Cardiac ventricle fibroblast (primary cell): ENCODE measurements around a stretch of chr17.

- RAMPAGE, long total RNA = no peak
Observed at GRCh38 chr17:31256944-31257446, 40.0 kb downstream of the OMG start.

GRCh38 chr17:31273362-31273989 lies 23.6 kb downstream of the OMG start:
- RAMPAGE, long total RNA = no peak

- RAMPAGE, long total RNA = no peak
Observed at GRCh38 chr17:31279271-31279653, 17.8 kb downstream of the OMG start.

DNA sequence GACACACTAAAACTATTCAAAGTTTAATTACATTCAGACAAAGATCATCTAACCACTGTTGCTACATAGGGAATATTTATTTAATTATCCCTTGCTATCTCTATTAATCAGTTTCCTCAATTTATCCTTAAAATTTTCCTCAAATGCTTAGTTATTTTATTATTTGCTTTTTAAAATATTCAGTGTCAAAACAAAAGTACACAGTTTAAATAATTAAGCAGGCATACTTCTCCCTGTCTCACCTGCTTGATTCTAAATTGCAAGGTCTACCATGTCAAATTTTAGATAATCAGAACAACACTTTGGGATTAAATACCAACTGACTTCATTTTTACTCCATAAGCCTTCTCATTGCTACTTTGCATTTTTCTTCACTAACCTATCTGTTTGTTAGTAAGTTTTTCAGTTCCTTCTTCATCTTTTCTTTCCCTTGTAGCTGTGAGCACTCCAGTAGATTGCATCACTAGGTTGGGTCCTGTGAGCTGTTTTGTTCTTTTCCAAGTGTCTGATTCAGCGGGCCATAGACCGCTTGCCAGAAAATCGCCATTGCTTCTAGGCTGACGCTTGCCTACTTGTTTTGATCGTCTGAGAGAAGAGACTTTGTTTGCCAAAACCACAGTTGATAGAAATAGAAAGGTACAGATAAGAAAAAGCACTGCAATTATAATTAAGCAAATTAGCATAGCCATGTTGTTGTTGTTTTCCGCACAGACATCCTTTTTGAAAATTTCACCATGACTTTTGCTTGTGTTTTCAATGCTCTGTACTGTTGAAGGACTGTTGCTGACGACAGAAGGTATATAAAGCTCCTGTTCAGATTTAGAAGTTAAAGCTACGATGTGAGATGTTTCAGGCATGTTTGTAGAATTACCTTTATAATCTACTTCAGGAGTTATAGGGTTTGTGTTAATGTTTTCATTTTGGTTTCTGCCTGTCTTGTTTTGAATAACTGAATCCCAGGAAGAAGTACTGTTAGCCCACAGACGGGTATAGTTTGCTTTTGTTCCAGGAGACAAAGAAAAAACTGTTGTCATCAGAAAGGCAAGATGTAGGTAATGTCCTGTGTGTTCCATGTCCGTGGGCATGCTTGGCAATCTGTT lies 3.1 kb downstream of the EVI2A start:
- RAMPAGE, long total RNA = no peak

GRCh38 chr17:31494320-31494636 lies 102.8 kb downstream of the RAB11FIP4 start:
- RAMPAGE, long total RNA = no peak

DNA sequence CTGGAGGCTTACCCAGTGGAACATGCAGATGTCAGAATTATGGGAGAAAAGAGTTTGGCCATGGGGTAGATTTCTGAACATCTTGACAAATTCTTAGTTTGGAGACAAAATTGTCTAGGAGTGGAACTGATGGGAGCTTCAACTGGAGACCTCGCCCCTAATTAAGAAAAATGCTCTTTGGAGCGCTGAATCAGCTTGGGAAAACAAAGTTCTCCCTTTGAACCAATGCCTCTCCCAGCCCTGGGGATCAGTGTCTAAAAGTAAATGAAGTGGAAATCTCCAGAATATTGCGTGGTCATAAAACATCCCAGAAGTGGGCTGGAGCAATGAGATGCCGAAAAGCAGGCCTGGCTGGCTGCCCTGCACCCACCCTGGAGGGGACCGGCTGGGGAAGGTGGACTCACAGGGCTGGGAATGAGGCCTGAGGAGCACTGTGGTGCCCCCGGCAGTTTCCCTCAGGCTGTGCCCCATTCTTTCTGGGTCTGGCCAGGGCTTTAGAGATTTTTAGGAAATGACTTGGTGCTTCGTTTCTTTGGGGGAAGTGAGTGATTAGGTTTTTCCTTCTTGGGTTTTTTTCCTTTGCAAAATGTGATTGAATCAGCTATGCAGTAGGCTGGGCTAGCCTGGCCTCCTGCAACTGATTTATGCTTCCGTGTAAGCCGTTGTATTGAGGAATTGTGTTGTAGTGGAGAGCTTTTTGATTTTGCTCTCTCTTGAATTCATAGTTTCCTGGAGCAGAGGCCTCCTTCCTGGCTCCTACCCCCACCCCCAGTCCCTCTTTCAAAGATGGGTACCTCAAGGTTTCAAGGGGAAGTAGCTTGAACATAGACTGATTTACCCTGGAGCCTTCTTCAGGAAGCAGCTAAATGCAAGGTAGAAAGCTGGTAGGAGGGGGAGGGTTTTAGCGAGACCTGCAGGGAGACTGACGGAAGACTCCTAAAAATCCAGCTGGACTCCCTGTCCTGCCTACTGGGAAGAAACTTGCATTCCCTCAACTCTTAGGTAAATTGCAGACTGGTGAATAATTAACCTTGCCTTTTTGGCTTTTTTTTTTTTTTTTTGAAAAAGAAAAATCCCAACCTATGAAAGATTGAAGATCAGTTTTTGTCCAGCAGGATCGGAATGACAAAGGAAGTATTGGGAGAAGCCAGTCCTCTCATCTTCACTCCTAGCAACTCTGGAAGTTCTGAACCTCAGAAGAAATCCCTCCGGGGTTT lies 170.2 kb downstream of the RAB11FIP4 start:
- RAMPAGE, long total RNA = no peak

DNA sequence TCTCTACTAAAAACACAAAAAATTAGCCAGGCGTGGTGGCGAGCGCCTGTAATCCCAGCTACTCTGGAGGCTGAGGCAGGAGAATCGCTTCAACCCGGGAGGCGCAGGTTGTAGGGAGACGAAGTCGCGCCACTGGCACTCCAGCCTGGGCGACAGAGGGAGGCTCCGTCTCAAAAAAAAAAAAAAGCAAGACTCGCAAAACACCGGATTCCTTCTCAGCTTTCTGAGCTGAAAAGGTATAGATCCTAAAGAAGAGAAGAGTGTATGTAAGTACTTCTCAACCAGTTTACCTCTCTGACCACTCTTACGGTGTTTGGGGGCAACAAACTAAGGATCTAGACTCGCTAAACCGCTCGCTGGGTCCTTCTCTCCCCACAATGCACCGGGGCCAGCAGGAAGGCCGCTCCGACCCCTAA lies 398 bp upstream of the SUZ12 start:
- RAMPAGE, long total RNA = no peak

- RAMPAGE, long total RNA = no peak
Observed at GRCh38 chr17:31999947-32000384, 7.2 kb upstream of the LRRC37B start.

- RAMPAGE, long total RNA = no peak
Observed at GRCh38 chr17:32022055-32022575, 14.9 kb downstream of the LRRC37B start.

DNA sequence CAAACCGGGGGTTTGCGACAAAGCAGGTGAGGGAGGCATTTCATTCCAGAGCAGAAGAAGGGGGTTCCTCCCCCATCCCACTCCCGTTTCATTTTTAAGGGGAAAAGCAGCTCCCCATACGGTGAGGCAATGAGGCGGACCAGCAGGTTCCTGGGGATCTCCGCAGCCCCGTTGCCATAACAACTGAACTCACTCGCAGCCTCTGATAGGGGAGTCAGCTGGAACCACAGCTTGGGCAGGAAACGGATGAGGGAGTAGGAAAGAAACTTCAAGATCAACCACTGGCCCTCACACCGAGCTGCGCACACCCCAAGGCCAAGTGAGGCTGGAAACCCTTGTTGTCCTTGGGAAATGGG lies 62.6 kb upstream of the RHOT1 start:
- RAMPAGE, long total RNA = no peak

GRCh38 chr17:32124808-32125402 lies 17.4 kb upstream of the RHOT1 start:
- RAMPAGE, long total RNA = no peak

DNA sequence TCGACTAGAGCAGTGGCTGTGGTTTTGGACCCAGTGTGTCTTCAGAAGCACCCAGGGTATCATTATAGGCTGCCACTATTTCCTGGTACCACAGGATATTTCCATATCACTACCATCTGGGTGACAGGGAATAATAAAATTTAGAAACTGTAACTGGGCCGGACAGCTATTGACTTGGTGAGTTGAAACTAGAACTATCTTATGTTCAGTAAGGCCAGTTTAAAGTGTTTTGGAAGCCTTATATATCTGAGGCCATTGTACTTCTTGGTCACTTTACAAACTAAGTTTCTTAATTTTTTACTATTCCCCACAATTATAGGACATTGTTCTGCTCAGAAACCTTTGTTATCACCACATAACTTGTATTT lies 33.9 kb downstream of the ZNF207 start:
- RAMPAGE, long total RNA = no peak

DNA sequence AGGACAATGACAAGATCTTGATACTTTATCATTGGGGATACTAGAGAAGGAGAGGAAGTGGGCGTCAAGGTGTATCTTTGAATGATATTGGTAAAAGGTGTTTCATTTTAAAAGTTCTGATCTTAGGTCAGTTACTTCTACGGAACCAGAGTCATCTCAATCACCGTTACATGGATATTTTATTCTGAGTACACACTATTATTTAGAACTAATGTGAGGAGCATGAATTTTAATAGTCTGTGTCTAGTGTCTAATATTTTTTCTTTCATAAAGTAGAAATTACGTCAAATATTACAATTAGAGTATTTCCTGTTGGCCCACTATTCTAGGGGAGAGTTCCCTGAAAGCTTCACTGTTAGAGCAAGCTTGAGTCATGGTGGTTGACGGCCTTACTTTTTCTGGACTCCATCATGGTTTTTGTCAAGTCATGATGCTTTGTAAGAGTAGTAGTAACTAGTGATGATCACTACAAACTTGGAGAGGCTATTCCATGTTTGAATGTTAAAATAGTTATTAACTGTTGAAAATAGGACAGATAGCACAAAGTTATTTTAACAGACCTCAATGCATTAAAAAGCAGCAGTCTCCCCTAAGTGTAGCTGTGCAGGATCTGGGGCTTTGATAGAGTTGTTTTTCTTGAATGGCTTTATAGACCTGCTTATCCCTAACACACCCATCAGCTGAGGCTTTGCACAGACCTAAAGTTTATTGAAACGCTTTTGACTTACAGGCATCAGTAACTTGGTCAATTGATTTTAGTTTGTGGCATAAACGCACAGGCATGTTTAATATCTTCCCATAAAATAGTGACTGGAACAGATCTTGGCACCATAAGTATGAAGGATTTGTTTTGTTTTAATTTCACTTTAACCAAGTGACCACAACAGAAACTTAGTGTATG lies 1.7 kb downstream of the PSMD11 start:
- RAMPAGE, long total RNA = no peak

DNA sequence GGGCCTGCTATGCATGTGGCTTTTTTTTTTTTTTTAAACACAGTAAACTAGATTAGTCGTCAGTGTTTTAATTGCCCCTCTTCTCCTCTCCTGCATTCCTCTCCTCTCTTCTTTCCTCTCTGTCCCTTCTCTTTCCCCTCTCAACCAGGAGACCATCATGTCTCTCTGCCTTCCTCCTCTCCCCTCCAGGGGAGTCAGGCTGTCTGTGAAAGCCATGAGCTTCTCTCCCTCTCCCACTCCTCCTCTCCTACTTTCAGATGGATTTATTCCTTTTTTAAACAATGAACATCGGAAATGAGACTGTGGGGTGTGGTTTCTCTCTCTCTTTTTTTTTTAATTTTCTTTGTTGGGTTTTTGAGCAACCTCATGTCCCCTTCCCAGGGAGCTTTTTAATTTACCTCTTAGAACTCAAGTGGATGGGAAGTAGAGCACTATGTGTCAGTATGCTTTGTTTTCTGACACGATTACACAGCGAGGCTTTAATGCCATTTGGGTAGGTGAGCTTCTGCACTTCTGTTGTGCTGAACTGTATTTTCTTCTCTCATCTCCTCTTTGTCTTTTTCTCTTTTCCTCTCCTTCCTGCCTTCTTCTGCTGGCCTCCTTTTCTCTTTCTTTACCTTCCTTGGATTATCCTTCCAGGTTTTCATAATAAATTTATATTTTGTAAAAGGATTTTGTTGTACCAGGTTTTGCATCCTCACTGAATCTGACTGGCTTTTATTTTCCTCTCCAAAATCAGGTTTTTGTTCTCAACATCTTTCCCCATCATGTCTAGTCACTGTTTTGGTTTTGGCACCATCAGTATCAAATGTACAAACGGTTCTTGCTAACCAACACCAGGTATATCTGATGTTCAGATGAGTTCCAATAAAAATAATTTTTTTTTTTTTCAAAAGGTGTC lies 5.1 kb upstream of the CDK5R1 start:
- RAMPAGE, long total RNA = no peak

DNA sequence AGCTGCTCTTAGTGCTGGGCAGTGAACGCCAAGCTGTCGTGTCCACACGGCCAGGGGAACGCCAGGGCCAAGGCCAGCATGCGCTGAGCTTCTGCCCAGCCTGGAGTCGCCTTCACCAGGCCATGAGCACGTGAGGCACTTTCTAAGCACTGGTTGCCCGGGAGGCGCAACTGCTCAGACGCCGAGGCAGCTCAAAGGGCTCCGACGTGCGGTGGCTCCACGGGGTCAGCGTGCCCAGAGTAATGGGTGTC lies 9.1 kb downstream of the CDK5R1 start:
- RAMPAGE, long total RNA = no peak

GRCh38 chr17:32518452-32519008 lies 31.7 kb downstream of the CDK5R1 start:
- RAMPAGE, long total RNA = no peak

DNA sequence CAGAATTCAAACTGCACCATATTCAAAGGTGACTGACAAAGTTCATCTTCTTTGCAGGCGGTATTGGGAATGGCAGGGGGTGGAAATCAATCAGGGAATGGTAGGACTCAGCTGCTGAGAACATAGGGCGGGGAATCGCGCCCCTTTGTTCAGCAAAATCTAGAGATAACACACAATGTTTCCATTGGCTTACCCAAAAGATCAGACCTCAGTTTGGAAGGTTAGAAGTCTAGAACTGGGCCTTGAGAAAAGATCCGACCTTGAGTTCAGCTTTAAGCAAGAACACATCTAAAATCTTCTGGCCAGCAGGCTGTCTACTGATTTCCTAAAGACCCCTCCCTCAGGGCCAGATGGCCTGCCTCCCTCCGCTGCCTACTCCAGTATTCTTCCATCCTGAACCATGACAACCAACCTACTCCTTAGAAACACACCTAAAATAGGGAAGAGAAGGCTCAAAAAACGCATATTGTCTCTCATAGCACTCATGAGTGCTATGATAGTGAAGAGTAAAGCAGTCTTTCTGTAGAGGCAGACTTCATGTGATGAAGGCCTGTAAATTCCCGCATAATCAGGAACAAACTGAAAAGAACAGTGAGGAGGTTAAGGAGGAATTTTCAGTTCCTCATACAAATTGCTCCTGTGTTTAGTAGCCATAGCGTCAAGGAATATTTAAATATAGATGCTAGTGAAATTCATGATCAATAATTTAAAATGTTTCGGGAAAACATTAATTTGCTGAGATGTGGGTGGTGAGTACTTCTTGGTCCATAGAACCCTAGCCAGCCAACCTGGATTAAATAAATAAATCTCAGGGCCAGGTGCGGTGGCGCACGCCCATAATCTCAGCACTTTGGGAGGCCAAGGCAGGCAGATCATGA lies 34.3 kb downstream of the CDK5R1 start:
- RAMPAGE, long total RNA = no peak

DNA sequence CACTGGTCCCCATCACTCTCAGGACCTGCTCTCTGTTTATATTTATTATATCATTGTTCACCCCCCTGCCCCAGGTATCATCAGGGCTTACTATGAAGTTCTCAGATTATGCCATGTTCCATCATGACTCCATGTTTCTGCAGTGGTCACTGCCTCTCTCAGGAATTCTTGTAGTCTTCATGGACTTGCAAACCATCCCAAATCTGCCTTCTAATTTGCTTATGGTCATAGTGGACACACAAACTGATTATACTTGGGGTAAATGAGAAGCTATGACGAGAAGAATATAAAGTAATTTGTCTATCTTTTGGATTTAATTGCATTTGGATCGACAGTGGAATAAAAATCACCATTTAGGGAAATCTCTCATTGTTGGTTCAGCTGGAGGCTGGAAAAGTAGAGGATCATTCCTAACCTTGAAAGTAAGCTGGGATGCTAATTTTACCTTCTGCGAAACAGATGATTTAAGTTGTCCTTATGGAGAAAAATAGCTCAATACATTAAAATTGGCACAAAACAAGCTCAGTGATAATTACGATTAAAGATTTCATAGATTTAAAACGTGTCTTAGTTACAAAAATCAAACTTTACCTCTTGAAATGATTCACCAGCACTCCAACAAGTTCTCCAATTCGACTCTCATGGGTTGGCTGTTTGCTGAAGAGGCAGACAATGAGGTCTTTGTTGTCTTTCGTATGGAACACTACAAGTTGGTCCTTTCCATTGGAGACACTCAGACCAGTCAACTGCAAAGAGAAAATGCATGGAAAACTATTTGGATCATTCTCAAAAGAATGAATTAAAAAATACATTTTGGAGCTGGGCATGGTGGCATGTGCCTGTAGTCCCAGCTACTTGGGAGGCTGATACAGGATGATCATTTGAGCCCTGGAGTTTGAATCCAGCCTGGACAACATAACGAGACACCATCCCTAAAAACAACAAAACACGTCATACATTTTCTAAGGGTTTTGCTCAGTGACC lies 118.0 kb downstream of the CDK5R1 start:
- RAMPAGE, long total RNA = no peak

DNA sequence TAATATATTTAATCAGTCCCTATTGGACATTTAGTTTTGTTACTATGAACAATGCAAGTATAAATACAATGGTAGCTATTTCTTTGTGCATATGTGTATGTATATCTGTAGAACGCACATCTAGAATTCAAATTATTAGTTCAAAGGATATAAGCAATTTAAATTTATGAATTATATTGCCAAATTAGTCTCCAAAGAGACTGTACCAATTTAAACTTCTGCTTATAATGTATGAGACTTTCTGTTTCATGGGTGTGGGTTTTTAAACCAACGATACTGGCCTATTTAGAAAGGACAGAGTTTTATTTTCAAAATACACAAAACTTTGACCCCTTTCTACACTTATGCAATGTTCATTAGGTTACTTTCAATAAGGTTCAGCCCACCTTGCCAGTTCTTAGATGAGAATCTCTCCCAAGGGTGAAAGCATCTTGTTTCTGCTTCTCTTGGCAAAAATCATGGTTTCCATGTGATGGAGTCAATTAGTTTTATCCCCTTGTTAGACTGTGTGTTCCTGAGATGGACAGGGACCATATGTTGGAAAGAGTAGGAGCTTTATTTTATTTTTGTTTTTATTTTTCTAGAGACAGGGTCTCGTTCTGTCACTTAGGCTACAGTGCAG lies 84.7 kb downstream of the MYO1D start:
- RAMPAGE, long total RNA = no peak

DNA sequence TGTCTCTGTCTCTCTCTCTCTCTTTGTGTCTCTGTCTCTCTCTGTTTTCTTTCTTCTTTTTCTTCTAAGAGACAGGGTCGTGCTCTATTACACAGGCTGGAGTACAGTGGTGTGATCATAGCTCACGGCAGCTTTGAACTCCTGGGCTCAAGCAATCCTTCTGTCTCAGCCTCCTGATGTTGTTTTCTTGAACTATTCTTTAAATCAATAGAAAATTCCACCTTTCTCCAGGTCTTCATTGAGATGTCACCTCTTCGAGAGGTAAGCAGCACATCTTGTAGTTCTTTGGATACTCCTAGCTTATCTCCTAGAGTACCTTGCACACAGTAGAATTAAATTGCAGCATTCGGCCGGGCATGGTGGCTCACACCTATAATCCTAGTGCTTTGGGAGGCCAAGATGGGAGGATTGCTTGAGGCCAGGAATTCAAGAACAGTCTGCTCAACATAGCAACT lies 2.6 kb downstream of the MYO1D start:
- RAMPAGE, long total RNA = no peak